NCI-H460 (cell line): ENCODE results near the genes POLR2J3, RASA4 and PUS7.

RAMPAGE:
- cytosol, long total RNA, result no peak
- long total RNA, result no peak
- nucleus, long total RNA, result no peak
Observed at GRCh38 chr7:102153211-102154122, 133.2 kb upstream of the SH2B2 start.

DNA sequence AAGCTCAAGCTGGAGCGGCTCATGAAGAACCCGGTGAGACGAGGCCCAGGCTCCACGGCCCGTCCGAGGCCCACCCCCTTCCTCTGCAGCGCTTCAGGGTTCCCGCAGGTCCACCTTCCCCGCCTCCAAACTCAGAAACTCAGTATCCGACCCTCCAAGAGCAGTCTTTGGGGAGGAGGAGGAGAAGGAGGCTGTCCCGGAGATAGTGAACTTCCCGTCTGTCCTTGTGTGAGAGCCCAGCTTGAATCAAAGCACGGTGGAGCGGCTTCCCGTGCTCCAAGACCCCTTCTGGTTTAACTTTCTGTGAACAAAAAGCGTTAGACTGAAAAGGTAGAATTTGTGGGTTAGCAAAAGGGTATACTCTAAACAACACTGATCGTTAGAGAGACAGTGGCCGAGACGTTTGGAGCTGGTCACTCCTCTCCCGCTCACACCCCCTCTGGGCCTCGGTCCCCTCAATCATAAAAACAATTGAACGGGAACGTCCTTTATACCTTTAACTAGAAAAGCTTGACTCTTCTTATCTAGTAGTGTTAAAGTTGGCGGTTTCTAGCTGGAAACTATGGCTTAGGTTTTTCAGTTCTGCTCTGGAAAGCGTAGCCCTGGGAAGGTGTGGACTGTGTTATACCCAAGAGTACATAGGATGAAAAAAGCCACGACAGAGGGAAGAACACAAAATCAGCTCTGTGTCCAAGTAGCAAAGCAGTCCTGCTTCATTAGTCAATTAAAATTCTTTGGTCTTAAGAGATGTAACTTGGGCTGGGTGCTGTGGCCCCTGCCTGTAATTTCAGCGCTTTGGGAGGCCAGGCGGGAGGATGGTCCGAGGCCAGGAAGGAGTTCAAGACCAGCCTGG, 568 bp downstream of the PRKRIP1 start:
RAMPAGE:
- cytosol, long total RNA, result no peak
- long total RNA, result no peak
- nucleus, long total RNA, result no peak

RAMPAGE:
- cytosol, long total RNA, result no peak
- long total RNA, result no peak
- nucleus, long total RNA, result no peak
Observed at GRCh38 chr7:102469211-102470102, 4.7 kb downstream of the LRWD1 start.

DNA sequence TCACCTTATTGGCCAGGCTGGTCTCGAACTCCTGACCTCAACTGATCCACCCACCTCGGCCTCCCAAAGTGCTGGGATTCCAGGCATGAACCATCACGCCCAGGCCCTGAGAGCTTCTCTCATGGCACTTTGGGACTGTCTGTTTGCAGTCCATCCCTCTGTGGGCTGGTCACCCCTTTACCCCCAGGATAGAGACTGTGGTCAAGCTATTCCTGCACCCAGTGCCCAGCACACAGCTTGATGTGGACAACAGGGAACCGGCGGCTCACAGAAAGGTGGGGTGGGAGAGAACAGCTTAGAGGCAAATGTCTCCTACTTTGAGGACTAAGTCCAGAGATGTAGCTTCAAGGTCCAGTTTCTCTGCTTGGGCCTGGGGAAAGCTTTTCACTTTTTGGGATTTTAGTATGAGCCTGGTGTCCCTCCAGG, 10.3 kb upstream of the RASA4B start:
RAMPAGE:
- cytosol, long total RNA, result no peak
- long total RNA, result no peak
- nucleus, long total RNA, result no peak

GRCh38 chr7:102572297-102572971, at the start of gene POLR2J3:
POLR2J3 (minus strand) TSS chr7:102572583.
RAMPAGE:
- cytosol, long total RNA, result no peak
- long total RNA, result no peak
- nucleus, long total RNA, result no peak

DNA sequence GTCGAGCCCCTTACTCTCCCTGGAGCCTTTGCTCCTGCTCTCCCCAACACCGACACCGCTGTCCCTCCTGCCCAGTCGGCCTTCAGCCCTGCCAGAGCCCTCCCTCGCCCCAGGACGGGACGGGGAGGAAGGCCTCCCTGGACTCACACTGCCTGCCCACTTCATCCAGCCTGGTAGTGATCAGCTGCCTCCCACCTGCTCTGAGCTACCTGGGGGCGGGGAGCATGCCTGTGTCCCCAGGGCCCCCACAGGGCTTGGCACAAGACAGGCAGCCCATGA, 4.6 kb downstream of the RASA4 start:
RAMPAGE:
- cytosol, long total RNA, result no peak
- long total RNA, result no peak
- nucleus, long total RNA, result no peak

DNA sequence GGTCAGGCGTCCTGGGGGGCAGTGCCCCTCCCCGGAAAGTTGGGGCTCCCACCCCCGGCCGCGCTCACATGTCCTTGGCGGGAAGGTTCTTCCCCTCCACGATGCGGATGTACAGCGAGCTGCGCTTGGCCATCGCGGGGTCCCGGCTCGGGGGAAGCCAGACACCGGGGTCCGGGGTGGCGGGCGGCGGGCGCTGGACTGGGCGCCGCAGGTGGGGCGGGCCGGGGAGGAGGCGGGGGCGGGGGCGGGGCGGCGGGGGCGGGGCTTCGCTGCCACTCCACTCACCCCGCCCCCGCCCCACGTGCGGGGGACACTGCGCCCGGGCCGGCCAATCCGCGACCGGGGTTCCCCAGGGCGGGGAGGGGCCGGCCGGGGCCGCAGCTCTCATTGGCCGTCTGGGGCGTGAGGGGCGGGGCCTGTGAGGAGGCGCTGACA, at the start of gene RASA4:
TSS of gene RASA4 (minus strand) at position 200 of the 435 bp plus-strand sequence.
RAMPAGE:
- cytosol, long total RNA, result no peak
- long total RNA, result no peak
- nucleus, long total RNA, result no peak

GRCh38 chr7:102744535-102744876, 4.3 kb upstream of the FAM185A start:
RAMPAGE:
- cytosol, long total RNA, result no peak
- long total RNA, result no peak
- nucleus, long total RNA, result no peak

GRCh38 chr7:102791294-102791692, 42.5 kb downstream of the FAM185A start:
RAMPAGE:
- cytosol, long total RNA, result no peak
- long total RNA, result no peak
- nucleus, long total RNA, result no peak

RAMPAGE:
- cytosol, long total RNA, result no peak
- long total RNA, result no peak
- nucleus, long total RNA, result no peak
Observed at GRCh38 chr7:103106226-103106917, 31.4 kb downstream of the ARMC10 start.

RAMPAGE:
- cytosol, long total RNA, result no peak
- long total RNA, result no peak
- nucleus, long total RNA, result no peak
Observed at GRCh38 chr7:103131979-103132202, 17.0 kb downstream of the NAPEPLD start.

DNA sequence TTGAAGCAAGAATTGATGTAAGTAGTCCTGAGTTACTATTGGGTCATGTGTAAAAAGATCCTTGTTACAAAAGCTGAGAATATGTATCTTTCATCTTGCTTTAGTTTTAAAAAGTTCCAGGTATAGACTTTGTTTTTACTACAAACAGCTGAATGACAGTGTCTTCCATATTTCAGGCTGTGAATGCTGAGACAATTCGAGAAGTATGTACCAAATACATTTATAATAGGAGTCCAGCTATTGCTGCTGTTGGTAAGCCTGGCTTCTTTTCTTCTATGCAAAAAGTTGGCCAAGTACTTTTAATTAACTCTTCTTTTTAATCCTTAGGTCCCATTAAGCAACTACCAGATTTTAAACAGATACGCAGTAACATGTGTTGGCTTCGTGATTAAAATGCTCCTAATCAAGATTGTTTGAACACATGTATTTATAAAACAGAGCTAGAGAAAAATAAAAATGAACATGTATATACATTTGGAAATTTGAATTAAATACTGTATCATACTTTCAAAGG, 14.7 kb downstream of the PMPCB start:
RAMPAGE:
- cytosol, long total RNA, result no peak
- long total RNA, result no peak
- nucleus, long total RNA, result no peak

DNA sequence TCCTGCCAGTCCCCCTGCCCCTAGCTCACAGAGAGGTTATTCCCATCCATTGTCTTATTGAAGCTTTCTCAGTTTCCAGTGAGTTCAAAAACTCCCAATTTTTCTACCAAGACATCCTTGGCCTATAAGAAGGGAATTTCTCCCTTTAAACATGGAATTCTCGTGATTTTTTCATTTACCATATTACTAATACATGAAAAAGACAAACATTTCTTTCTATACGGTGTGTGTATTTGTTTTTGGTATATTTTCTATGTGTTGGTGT, 142.5 kb downstream of the LHFPL3 start:
RAMPAGE:
- cytosol, long total RNA, result no peak
- long total RNA, result no peak
- nucleus, long total RNA, result no peak

GRCh38 chr7:104926421-104926834, 87.6 kb upstream of the KMT2E start:
RAMPAGE:
- cytosol, long total RNA, result no peak
- long total RNA, result no peak
- nucleus, long total RNA, result no peak

DNA sequence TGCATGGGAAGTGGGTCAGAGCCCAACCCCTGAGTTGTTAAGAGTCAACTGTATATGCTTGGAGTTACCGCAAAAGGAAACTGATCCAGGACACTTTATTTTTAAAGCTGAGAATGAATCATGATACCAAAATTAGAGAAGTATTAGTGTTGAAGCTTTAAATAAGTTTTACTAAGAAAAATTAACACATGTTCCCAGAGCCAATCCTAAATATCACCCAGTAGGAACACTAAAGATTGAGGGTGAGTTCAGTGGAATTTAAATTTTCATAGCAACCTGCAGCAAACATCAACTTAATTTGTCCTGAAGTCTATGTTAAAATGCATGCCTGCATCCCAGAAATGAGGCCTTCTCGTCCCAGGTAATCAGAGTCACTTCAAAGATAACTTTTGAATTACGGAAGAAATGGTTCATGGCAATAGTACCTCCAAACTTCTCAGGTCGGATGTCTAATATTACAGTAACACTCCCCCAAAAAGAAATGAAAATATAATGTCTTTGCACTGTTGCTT, 20.3 kb upstream of the KMT2E start:
RAMPAGE:
- cytosol, long total RNA, result no peak
- long total RNA, result no peak
- nucleus, long total RNA, result no peak

DNA sequence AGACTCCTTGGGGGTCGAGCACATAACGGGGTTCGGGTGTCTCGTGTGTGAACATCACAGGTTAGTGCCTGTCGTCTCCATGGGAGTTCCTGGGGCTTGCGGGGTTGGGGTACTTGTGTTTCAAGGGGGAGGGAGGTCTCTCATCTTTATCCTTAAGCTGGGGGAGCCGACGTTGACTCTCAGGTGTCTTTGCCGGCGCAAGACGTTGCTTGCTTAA, 379 bp downstream of the KMT2E start:
RAMPAGE:
- cytosol, long total RNA, result no peak
- long total RNA, result no peak
- nucleus, long total RNA, result no peak

DNA sequence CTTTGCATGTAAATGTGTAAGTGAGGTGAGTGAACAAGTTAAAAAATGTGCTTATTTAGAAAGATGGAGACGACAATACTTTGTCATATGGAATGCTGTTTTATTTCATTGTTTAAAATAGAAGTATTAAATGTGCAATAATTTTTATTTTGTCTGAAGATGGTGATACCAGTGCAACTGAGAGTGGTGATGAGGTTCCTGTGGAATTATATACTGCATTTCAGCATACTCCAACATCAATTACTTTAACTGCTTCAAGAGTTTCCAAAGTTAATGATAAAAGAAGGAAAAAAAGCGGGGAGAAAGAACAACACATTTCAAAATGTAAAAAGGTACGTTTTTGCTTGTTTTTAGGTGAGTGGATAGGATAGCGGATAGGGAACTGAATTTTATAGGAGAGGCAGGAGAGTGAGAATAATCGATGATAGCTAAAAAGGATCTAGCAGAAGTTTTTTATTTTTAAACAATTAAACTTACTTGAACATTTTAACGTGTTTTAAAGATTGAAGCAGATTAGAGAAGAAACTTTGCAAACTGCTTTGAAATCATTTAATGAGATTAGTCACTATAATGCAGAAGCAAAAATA, 60.6 kb downstream of the KMT2E start:
RAMPAGE:
- cytosol, long total RNA, result no peak
- long total RNA, result no peak
- nucleus, long total RNA, result no peak

RAMPAGE:
- cytosol, long total RNA, result no peak
- long total RNA, result no peak
- nucleus, long total RNA, result no peak
Observed at GRCh38 chr7:105089895-105090333, 75.9 kb downstream of the KMT2E start.

DNA sequence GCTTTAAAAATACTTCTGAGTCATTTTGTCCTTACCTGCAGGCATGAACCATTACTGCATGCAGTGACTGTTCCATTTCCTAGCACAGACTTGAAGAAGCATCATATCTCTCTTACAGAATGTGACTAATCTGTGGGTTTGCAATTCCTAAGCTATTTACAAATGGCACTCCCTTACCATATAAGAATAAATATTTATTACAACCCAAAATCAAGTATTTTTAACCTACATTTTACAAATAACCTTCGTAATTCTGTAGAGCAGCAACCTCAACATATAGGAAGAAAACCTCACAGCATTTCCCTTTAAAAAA, 120.6 kb downstream of the SRPK2 start:
RAMPAGE:
- cytosol, long total RNA, result no peak
- long total RNA, result no peak
- nucleus, long total RNA, result no peak

GRCh38 chr7:105521384-105522574, at the start of gene PUS7:
PUS7 (minus strand) TSS chr7:105522271.
RAMPAGE:
- cytosol, long total RNA, result start-site peak on the minus strand at chr7:105522194-105522247, 1,563 and 2,640 reads in 2 replicates
- long total RNA, result start-site peak on the minus strand at chr7:105522208-105522242, 392 and 1,154 reads in 2 replicates
- nucleus, long total RNA, result start-site peak on the minus strand at chr7:105522190-105522260, 3,633 and 743 reads in 2 replicates